ENCODE measurements around the gene PHC1.

DNA sequence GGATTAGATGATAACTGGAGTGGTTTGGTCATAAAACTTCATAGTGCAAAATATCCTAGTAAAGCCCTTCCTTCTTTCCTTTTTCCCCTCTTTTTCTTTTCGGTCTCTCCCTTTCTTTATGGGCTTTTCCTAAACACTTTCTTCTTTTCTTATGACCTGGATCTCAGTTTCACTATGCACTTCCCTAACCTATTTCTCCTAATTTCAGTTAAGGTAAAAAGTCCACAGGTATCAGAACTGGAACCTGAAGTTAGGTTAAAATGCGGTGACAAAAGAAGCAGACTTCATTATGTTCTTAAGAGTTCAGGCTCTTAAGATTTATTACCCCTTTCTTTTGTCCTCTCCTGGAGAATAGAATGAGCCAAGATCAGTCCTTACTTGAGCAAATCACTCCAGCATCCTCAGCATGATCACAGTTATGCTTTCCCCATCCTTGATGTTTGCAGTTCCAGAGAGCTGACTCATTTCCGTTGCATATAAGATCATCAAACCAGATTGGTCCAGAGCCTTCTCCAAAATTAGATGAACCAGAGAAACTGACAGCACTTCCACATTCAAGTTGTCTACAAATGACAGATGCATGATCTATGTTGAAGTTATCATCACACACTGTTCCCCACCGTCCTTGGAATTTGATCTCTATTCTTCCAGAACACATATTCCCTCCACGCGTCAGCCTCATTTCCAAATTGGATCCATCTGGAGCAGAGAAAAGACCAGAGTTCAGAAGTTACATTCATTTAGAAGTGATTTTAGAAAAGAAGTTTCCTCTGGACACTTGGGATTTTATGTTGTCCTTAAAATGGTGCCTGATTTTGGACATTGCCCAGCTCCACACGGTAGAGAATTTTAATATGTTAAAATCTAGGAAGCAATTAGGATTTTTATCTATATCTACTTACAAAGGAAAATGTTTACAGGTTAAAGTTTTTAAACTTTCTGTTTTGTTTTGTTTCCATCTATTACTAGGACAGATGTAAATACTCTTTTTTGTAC lies 4.8 kb downstream of the CD163 start:
- PRO-cap: bidirectional peak, plus-strand start at position 553 of the sequence, minus-strand start at position 403 of the sequence

DNA sequence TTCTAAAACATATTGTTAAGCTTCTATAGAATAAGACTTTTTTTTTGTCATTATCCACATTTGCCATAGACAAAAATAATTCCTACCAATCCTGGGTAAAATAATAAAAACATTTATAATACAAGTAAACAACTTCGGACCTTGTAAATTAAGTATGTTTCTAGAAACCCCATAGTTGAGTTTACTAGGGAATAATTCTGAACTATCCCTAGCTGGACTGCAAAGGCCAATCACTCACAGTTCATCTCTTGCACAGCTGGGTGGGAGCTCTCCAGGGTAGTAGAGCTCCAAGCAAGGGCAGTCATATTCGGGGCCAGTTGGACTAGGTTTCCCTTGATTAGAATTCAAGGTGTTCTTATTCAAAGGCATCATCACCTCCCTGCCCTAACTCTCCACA lies 3.5 kb downstream of the SLC2A3 start:
- PRO-cap: no peak

DNA sequence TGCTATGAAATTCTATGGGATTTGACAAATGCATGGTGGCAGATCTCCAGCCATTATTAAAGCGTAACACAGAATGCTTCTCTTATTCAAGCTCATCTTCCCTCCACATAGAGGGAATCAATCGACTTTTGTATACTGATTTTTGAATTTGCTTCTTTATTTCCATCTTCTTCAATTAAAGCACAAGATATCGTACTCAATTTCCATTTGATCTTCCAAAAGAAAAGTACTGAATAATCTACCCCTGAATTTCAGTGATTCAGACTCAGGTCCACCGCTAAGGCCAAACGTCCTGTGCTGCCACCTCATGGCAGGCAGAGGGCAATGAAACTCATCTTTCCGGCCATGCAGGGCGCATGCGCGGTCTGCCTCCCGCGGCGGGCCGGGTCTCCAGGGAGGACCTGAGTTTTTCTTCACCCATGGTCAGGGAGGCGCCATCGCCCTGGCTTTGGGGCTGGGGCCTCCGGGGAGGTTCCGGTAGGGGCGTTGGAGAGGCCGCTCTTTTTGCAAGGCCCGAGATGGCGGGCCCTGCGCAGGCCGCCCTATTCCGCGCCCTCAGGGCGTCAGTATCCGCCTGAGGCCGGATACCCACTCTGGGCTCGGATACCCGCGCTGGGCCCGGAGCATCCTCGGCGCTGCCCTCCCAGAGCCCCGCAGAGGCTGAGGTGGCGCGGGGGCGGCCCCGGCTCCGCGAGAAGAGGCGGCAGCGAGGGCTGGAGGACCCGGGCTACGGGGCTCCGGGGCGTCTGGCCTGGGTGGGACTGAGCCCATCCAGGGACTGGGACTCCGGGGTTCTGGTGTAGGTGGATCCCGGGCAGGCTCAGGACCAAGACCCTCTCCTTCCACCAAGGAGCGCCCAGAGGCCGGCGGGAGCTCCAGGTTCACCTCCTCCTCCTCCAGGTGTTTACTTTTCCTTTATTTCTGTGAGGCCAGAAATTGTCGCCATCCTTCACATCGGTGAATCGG lies 23.3 kb downstream of the ZNF705A start:
- PRO-cap: no peak

- PRO-cap: no peak
Measured at GRCh38 chr12:8696210-8696774, 1.5 kb upstream of the RIMKLB start.

GRCh38 chr12:8780106-8780471 lies 42.3 kb upstream of the A2ML1 start:
- PRO-cap: no peak

DNA sequence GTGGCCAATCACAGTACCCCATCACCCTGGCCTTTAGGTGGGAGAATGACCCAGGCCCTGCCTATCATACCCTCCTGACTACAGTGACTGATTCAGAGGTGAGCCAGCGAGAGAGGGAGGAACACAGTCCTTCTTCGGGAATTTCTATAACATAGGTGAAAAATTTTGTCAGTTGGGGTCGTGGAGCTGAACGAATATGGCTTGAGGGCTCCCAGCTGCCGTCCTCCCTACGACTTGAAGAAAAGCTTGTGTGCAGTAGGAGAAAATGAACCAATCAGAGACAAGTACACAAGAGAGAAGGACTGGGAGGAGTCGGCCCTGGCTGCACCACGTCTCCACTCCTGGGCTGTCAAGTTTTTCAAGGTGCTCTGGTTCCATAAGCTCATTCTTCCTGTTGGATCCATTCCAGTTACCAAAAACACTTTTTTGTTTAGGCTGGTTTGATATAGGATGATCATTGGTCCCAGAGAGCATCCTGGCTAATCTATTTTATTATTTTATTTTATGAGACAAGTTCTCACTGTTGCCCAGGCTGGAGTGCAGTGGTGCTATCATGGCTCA lies 2.9 kb upstream of the A2ML1 start:
- PRO-cap: no peak

GRCh38 chr12:8913580-8914622 lies at the start of gene PHC1:
Gene PHC1, plus strand, starts transcription at chr12:8914509.
- PRO-cap: no peak

GRCh38 chr12:9064772-9065356 lies 50.9 kb downstream of the A2M start:
- PRO-cap: bidirectional peak, plus-strand start at chr12:9065269, minus-strand start at chr12:9065112

DNA sequence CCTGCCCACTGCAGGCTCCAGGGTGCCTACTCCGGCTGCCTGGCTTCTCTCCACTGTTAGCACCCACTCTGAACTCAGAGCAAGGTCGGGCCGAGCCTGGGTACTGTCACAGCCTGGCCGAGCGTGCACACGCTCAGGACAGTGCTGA lies 50.5 kb downstream of the A2M start:
- PRO-cap: no peak

DNA sequence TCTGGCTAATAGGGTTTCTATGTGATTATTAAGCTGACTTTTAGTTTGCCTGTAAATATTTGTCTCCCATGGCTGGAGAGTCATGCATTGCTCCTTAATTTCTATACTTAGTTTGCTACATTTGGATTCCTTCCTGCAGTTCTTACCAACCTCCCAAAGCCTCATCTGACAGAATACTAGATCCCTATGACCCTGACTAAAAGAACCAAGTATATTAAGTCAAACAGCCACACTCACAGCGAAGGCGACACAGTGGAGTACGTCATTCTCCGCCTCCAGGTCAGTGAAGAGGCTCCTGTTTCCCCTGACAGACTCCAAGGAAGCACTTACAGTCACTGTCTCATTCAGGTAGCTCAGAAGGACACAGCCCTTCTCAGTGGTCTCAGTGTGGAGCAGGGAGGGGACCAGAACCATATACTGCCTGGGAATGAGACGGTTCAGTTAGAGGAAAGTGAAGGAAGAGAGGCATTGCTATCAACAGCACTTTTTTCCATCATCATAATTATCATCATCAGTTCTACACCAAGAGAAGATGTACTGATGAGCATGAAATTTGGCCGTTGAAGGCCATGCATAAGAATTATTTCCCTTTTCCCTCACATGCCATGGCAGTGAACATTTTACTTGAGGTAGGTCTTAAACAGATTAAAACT lies 2.5 kb downstream of the A2M start:
- PRO-cap: no peak

- PRO-cap: no peak
Measured at GRCh38 chr12:9284177-9284930, 76.2 kb upstream of the PZP start.

GRCh38 chr12:9407304-9407750 lies 199.1 kb upstream of the PZP start:
- PRO-cap: no peak

GRCh38 chr12:9450234-9450584 lies 157.5 kb downstream of the KLRB1 start:
- PRO-cap: unidirectional peak, plus-strand start at chr12:9450349

DNA sequence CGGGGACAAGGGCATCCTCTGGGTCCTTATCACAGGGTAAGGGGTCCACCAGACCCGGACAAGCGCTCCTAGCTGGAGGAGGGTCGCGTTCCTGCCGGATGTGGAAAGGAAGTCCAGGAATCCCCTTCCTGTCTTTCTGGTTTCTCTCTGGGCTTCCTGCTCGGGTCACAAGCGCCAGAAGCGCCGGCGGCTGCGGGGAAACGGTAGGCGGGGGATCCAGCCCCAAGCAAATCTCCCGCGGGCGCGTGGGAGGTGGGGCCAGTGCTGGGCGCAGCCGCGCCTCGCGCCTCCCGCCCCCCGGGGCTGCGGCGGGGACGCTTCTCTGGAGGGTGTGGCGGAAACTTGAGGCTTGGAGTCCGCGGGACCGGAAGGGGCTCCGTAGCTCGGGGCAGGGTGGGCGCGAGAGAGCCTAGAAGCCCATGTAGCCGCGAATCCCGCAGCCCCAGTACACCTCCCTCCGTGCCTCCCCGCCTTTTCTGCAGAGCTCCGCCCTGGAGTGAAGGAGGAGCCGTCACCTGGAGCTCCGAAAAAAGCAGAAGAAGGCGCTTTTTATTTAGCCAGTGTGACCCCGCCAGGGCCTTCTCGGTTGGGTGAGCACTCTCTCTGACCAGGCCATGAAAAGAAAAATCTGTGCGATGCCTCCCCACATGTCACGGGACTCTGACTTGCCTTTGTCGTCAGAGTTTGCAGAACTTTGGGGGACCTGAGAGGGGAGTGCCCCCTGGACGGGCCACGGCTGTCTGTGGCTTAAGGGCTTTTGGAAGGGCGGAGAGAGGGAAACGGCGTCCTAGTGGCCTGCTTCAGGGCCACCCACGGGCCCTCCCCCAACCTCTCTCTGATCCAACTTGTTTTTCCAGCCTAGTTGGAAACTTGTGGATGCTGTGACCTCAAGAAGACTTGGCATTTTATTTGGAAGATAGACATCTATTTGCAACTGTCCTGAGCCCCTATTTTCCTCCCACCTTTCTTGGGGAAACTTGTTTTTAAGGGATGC lies 21.4 kb upstream of the CLEC2D start:
- PRO-cap: bidirectional peak, plus-strand start at position 381 of the sequence, minus-strand start at position 202 of the sequence; bidirectional peak, plus-strand start at position 865 of the sequence, minus-strand start at position 662 of the sequence

GRCh38 chr12:9668035-9668692 lies 1.3 kb upstream of the CLEC2D start:
- PRO-cap: no peak

GRCh38 chr12:9751510-9752505 lies 8.9 kb downstream of the CD69 start:
- PRO-cap: no peak

GRCh38 chr12:9754890-9755796 lies 5.6 kb downstream of the CD69 start:
- PRO-cap: no peak

DNA sequence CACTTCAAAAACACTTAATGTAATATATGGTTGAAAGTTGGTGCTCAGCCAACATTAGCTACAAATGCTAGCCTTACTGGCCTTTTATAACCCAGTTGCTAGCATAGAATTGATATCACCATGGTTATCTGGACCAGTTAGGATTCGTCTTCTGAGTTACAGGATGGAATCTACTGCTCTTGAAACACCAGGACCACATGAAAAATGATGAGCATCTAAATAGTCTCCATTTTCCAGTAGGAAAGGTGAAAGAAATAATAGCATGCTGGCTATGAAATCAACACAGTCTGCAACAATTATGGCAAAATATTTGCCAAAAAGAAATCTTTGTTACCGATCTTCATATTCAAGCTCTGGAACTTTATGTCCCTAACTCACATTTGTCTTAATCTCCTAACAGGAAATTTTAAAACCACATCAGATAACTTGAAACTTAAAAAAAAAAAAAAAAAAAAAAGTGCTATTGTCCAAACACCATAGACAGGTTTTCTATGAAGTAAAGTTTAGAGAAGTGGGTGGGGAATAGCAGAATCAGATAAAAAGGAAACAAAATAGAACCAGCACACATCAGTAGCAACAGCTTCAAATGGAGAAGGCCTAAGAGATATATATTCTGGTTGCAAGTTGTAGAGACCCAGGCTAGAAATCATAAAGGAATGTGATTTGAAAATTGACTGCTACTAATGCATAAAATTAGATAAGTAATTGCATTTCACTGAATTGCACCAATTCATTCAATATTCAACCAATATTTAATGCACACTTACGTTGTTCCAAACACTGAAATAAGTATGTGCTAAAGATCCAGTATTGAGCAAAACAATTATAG lies 12.8 kb upstream of the CD69 start:
- PRO-cap: no peak

- PRO-cap: no peak
Measured at GRCh38 chr12:9813959-9814814, 13.1 kb upstream of the KLRF1 start.

DNA sequence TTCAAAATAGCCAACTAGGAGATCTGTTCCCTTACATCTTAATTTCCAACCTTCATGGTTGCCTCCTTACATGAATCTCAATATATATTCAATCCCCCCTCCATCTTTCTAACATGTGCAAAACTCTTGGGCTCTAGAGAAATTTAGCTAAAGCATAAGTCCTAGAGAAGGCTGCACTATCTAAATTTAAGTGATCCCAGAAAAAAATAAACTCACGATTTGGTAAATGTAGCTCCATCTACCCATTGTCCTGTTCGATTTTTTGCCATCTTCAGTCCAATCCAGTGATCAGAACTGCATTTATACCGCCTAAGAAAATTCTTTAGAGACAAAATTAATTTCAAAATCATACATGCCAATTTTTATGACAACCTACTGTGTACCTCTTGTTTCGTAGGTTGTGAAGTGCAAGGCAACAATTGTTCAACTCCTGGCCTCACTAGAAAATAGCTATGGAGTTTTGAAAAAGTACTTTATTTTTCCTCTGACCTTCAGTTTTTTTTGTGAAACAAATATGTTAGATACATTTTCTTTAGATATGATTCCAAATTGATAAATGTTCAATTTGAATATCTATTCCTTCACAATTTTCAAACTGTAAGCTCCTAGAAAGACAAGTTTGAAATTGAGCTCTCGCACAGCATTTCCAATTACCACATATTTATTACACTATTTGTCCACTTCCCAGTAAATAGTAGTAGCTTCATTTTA lies 14.8 kb downstream of the CLEC2B start:
- PRO-cap: no peak

All from mucosa of descending colon (tissue), 1 donor.